Cardiac fibroblast (primary cell): ENCODE measurements around the genes TIMM8A, GPRASP3, RAB9B and ZCCHC18.

- RRBS: no CpG with 5 or more reads among the region's 13 CpGs
Measured at GRCh38 chrX:93438223-93438841, 235.0 kb downstream of the NAP1L3 start.

GRCh38 chrX:96764013-96764549, 79.4 kb downstream of the DIAPH2 start:
- RRBS: no CpG with 5 or more reads among the region's 2 CpGs

GRCh38 chrX:96994393-96994891, 110.7 kb downstream of the RPA4 start:
- RRBS: no CpG with 5 or more reads among the region's 2 CpGs

- RRBS: no CpG with 5 or more reads among the region's 4 CpGs
Measured at GRCh38 chrX:97157988-97158573, 274.4 kb downstream of the RPA4 start.

GRCh38 chrX:97265152-97265765, 381.6 kb downstream of the RPA4 start:
- RRBS: no CpG with 5 or more reads among the region's 4 CpGs

DNA sequence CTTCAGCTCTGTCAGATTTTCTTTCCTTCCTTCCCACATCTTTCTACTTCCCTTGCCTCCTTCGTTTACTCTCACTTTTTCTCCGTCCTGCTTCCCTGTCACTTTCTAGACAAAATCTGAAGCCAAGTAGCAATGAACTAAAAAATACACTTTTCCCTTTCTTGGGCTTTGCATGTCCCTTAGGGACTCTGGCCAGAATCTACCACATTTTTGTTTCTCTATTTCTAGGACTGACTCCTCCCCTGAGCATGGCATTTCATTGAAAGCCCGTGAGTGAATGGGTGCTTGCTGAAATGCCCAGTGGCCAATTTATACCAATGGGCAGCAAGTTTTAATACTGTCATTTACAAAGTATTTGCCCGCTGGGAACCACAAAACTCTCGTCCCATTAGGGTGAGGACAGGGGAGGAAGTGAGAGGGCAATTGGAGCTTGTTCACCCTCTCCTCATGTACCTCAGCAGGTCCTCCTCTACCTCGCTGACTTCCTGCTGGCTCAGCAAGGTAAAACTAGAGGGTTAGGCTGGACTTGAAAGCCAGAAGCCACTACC, 1.0 kb downstream of the SRPX2 start:
- RRBS: no CpG with 5 or more reads among the region's 6 CpGs

GRCh38 chrX:101348279-101349297, at the start of gene TIMM8A:
Gene TIMM8A (minus strand): TSS chrX:101348742.
- RRBS: no CpG with 5 or more reads among the region's 62 CpGs

DNA sequence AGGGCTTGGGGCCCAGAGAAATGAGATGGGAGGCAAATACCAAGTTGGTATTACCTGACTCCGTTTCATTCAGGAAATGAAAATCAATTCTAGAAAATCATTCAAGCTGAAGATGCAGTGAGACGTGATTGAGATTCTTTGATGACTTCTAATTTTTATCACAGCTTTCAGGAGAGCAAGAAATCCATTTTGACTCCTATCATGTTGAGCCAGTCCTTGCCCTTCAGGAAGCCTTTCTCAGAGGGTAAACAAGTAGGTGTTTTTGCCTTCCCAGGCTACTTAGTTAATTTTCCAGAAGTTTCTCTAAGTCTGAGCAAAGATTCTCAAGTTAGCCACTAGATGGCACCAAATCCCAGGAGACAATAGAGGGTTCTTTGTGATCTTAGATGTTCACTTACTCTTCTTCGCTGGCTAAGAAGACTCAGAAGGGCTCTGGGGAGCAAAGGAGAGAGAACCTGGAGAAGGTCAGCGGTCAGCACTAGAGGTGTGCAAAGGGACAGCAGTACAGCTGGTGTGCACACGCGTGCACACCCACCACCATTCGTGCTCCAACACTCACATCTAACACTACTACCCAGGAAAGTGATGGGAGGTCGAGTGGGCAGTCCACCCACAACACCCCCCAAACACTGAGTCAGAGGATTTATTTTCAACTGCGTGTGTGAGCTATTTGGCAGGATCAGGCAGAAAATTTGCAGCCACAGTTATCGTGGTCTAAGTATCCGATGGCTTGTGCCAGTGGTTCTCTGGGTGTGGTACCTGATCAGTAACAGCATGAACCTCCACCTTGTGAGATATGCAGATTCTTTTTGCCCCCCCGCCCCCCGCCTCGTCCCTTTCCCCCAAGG, 7.5 kb downstream of the HNRNPH2 start:
- RRBS: no CpG with 5 or more reads among the region's 14 CpGs

DNA sequence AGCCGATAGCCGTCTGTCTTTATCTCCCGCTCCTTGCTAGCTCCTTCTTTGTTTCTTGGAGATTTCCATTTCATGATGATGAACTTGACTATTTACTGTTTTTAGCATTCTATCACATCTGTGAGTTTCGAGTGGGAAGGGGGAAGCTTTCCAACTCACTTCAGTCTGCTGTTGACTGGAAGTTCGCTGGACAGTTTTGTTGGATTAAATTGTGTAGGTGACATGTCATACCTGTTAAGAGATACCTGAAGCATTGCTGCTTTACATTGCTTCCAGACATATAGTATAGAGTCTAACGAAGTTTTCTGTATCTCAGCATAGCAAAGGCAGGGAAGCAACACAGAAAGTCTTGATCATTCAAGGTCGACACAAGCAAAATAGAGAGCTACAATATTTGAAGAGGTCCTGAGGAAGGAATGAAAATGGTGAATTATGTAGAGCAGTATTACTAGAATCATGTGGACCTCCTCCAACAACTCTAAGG, 15.3 kb downstream of the ARMCX3 start:
- RRBS: no CpG with 5 or more reads among the region's 7 CpGs

DNA sequence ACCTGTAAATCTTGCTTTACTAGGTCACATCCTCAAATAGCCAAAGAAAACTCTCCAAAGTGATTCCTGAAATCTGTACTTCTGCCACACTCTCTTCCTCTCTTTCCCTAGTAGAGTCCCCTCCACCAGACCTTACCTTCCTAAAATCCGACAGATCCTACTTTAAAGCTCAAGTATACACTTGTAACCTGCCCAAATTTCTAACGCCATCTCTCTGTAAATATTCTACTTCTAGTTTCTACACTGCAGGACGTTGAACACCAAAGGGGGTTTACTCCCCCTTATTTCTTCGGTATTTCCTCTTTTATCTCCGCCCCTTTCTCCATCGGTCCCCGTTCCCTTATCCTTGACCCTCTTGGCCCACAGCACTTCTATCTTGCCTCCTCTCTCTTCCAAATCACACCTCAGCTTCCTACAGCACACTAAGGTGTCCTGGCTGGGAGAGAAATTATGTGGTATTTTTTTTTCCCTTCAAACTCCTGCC, 813 bp downstream of the ZMAT1 start:
- RRBS: no CpG with 5 or more reads among the region's 7 CpGs

- RRBS: no CpG with 5 or more reads among the region's 3 CpGs
Measured at GRCh38 chrX:102654811-102655266, 3.6 kb downstream of the GPRASP1 start.

GRCh38 chrX:102720344-102720858, at the start of gene GPRASP3:
Gene GPRASP3 (plus strand): TSS chrX:102720743.
- RRBS: no CpG with 5 or more reads among the region's 18 CpGs

- RRBS: no CpG with 5 or more reads among the region's 5 CpGs
Measured at GRCh38 chrX:102832710-102833207, 104.3 kb upstream of the RAB40AL start.

- RRBS: 1% methylated on average over 3 of the region's 45 CpGs
Measured at GRCh38 chrX:103309623-103310685, 836 bp downstream of the BEX2 start.

DNA sequence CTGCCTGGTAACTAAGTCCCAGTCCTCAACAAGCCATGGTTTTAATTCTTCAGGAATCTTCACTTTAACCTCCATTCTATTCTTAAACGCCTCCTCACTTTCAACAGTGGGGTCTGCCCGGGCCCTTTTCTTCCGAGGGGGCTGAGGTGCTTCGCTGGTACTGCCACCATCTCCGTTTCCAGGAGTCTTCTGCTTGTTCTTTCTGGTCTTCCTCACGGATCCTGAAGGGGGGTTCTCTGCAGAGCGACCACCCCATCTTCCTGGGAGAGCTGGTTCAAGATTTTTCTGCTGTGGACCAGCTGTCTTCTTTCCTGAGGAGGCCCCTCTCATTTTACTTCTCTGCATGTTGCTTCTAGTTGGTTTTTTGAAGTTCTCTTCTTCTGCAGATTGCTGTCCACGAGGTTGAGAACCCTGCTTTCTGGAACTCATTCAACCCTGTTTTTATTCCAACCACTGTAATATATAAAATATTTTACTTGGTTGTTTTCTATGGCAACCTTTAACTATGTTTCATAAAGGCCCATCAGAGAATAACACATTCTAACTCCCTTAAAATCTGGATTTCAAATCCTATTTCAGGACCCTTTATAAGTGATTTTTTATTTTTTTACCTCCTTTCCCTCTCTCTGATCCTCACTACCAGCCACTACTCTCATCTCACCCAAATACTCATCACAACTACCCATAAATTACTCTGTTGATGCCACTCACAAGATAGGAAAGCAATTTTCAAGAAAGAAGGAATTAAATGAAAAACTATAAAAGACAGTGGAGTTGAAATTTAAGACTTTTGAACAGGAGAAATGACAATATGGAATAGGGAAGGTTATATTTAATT, 9.7 kb downstream of the MORF4L2 start:
- RRBS: no CpG with 5 or more reads among the region's 8 CpGs

DNA sequence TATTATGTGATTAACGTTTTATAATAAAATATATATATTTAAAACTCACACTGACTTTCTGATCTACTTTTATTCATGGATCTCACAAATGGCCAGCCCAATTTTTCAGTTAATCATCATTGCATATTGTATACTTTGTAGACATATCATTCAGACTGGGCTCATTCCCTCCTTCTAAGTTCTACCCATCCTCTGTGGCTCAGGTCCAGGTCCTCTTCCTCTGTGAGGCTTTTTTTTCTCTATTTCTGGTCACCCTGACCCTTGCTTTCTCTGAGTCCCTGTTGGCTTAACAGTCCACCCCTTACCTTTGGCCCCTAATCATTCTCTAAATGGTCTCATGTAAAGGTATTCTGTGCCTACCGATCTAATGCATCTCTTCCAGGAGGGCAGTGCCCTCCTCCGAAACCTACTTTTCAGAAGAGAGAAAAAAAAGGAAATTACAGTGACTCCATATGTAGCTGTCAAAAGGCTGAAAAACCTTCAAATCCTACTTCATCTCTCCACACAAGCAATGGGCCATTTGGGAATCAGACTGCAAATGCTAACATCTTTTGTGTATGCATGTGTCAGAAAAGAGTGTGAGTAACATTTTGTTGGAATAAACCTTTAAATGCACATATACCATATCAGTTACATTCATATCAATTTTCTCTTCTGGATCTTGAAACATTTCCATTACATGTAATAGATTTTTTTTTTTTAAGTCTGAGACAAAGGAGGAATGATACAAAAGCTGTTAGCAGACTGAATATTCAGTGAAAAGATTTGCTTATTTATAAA, 2.7 kb downstream of the MORF4L2 start:
- RRBS: no CpG with 5 or more reads among the region's 3 CpGs

DNA sequence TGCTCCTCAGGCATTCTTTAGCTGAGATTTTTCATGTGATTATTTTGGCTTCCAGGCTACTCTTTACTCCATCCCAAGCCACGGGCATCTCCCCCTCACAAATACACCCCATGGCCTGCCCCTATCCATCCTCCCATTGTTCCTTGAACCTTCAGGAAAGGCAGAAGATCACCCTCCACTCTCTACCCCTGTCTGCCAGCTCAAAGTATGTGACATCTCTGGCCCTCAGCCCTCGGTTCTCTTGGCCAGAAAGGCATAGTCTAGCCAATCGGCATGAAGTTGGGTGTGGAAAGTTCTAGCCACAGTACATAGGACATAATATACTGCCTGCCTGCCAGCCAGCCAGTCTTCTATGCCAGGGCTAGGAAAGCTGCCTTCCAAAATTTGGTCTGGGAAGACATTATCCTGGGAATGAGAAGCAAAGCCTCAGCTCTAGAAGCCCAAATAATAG, 3.2 kb upstream of the PLP1 start:
- RRBS: no CpG with 5 or more reads among the region's 3 CpGs

DNA sequence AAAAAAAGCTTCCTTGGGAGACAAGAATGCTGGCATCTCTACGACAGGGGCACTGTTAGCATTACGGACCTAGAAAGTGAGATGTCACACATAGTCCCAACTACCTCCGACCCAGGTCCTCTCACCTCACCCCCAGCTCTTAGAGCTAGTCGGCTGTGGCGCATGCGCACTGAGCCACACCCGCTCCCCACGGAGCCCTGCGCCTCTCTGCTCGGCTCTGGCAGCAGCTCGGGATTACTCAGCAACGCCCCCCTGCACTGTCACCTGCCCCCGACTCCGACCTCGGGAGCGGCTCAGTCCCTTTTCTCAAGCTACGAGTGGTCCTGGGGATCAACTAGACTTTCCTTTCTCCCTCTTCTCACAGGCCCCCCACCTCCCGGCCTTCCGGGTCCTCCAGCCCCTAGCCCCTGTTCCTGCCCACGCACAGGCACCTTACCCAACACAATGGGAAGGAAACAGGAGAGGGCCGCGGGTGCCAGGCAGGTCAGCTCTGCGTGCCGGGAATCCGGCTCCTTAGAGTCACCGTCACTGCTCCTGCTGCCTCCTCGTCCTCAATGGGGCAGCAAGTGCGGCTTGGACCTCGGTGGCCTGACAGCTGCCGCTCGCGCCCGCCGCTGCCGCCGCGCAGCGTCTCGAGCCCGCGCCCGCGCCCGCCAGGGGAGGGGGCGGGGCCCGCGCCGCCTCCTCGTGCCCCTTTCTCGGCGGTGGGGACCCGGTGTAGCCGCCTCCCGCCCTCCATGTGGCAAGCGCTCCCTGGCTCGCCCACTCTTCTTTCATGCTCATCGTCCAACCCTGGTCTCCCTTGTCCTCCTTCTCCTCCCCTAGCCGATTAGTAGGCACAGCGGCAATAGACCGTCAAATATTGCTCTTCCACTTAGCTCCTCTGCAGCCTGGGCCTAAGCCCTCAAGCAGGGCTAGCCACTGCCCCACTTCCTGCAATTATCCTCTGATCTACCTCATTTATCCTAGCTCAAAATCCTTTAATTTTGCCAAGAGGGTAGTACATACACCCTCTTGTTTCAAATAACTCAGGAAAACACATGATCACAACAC, at the start of gene RAB9B:
Gene RAB9B (minus strand): TSS at position 634 of the 1,053 bp plus-strand sequence.
- RRBS: no CpG with 5 or more reads among the region's 60 CpGs

- RRBS: no CpG with 5 or more reads among the region's 6 CpGs
Measured at GRCh38 chrX:104110197-104111023, 1.9 kb upstream of the ZCCHC18 start.

GRCh38 chrX:104112127-104113117, at the start of gene ZCCHC18:
Gene ZCCHC18 (plus strand): TSS chrX:104112523.
- RRBS: 1% methylated on average over 21 of the region's 83 CpGs